ENCODE results near the genes ALPP, PRSS56, INPP5D and ATG16L1.

DNA sequence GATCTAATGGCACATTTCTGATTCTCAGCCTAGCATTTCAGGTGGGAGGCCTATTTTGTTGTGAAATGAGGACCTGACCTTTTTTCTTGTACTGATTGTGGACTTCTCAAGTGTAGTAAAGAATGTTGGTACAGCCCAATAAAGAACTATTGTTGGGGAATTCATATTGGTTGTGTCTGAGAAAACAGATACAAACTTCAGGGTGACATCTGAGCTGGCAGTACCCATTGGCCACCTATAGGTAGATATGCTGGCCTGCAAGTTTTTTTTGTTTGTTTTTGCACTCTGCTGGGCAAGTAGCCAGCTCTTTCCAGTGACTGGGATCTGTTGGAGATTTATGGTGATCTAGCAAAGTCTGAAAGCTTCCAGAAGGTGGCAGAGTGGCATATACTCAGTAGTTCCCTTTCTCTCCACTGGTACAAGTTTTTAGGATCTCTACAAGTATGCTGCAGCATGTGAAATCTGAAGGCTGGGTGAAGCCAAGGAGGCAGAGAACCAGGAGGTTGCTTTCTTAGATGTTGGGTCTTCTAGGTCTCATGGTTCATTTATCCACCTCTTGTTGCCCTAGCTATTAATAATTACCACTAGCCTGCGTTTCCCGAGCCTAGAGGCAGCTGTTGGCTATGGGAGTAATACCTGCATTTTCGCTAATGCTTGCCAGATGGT, 9.3 kb downstream of the COPS7B start:
- PRO-cap, result no peak

DNA sequence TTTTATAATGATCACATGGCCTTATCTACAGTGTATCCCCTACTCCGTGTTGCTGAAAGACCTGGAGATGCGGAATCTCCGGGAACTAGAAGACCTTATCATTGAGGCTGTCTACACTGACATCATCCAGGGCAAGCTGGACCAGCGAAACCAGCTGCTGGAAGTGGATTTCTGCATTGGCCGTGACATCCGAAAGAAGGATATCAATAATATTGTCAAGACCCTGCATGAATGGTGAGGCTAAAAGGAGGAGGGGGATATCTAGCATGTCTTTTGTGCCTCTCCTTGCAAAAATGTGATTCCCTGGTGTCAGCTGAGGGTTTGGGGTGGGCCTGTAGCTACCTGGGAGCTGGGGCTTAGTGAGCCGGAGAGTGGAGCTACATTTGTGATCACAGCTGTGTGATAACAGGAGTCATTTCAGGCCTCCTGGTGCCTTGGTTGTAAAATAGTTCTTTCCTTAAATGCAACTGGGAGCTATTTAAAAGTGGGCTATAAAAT, 9.9 kb downstream of the COPS7B start:
- PRO-cap, result no peak

DNA sequence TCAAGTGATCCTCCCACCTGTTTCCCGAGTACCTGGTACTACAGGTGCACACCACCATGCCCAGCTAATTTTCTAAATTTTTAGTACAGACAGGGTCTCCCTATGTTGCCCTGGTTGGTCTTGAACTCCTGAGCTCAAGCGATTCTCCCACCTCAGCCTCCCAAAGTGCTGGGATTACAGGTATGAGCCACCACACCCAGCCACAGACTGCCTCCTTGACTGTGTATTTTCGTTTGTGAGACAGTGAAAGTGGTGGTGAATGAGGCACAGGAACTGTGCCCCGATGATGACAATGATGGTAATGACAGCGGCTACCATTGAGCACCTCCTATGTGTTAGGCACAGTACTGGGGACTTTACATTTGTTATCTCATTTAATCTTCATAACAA, 77.8 kb upstream of the ALPP start:
- PRO-cap, result no peak

DNA sequence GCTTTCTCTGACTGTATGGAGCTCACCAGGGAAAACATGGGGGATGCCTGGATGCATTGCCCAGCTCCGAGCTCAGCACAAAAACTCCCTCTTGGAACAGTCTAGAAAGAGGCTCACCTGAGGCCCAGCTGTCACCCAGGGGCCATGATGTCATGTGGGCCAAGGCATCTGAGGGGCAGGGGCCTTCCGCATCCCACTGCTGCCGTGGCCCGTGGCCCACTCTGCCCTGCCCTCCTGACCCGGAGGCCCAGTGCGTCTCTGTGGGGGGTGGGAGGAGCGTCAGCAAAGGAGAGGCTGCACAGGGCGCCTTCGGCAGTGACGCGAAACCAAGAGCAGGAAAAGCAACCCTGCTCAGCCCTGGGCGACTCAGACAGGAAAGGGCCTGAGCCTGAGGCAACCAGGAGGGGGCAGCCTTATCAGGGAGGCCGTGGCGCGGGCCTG, 57.2 kb upstream of the ALPP start:
- PRO-cap, result no peak

DNA sequence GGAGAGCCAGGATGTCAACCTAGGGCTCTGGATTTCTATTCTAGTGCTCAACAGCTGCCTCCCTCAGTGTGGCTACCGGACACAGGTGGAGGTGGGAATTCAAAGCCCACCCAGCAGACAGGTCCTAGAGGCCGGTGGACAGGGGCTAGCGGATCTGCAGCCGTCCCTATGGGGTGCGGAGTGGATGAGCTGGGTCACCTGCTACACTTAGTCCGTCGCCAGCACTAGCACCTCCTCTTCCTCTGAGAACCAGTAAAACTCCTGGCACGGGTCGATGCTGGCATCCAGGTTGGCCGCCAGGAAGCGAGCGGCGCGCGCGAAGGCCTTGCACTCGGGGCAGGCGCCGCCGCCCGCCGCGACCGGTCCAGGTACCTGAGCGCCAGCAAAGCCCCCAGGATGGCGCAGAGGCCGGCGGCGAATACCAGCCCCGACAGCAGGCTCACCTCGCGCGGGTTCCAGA, 27.8 kb upstream of the ALPP start:
- PRO-cap, result no peak

GRCh38 chr2:232378433-232379008, at the start of gene ALPP:
Gene ALPP, plus strand, starts transcription at chr2:232378751.
- PRO-cap, result no peak

DNA sequence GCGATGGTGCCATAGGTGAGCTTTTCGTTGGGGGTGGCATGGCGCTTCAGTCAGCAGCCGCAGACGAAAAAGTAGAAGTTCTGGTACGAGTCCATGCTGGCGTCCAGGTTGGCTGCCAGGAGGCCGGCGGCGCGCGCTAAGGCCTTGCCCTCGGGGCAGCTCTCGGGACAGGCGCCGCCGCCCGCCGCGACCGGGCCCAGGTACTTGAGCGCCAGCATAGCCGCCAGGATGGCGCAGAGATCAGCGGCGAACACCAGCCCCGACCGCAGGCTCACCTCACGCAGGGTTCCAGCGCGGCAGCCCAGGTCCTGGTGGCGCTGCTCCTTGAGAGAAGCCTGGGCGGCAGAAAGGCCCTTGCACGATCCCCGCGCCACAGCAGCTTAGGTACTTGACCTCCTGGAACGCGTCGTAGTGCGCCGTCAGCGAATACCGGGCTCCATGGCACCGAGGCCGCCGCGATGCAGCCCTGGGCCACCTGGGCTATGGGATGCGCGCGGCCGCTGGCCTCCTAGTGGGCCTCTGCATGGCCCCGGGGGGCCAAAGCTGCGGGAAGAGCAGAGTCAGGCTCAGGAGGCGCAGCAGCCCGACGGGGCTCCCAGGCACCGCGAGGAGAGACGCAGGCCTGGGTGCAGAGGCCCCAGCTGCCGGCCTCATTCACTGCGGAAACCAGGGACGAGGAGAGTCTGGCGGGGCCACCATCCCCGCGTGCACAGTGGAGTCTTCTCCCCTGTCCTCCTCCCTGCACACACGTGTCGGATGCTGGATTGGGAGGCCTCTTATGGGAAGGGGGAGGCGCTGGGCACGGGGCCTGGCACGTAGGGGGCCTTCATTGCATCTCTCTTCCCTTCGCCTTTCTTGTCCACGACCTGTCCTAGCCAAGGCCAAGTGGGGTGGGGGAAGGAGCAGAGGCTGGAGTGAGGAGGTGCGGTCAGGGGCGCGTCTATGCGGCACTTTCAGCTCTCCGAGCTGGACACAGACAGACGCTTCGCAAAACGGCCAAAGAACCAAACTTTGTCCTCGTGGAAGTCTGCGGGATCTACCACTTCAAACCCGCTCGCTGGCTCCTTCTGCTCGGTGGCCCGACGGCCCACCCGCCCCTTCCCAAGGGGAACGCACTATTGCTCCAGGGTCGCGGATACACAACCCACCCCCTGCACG, 13.1 kb downstream of the ALPG start:
- PRO-cap, result no peak

GRCh38 chr2:232520256-232520659, at the start of gene PRSS56:
Gene PRSS56, plus strand, starts transcription at chr2:232520388.
- PRO-cap, result no peak

GRCh38 chr2:232549999-232550240, 437 bp downstream of the TIGD1 start:
- PRO-cap, result no peak

- PRO-cap, result no peak
Observed at GRCh38 chr2:232748877-232749287, 27.5 kb downstream of the KCNJ13 start.

- PRO-cap, result no peak
Observed at GRCh38 chr2:232875915-232876289, 5.8 kb downstream of the SNORC start.

DNA sequence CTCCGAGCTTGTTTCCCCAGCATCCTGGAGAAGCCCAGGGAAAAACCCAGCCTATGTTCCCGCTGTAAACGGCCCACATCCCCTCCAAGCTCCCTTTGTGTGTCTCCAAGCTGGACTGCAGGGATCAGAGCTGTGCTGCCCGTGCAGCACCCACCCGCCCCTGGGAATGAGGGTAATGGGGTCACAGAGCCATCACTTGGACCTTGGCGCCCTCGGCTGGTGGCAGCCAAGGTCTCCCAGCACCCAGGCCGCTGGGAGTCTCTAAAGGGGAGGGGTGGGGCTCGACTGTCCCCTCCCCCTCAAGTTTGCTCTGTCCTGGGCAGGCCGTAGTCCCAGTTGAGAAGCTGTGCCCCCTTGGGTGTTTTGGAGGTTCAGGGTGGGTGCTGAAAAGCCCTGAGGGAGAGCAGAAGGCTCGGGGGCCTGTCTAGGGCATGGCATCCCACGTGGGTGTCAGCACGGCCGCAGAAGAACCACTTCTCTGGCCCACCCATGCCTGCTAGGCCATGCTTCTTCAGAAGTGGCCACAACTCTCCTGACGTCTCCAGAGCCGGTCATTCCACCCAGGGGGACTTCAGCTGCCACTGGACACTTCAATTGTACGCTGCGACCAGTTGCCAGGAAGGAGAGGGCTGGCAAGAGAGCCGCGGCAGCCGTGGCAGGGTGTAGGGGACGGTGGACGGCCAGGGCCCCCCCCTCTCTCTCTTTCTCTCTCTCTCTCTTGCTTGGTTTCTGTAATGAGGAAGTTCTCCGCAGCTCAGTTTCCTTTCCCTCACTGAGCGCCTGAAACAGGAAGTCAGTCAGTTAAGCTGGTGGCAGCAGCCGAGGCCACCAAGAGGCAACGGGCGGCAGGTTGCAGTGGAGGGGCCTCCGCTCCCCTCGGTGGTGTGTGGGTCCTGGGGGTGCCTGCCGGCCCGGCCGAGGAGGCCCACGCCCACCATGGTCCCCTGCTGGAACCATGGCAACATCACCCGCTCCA, at the start of gene INPP5D:
INPP5D (plus strand) TSS at position 800 of the 976 bp plus-strand sequence.
- PRO-cap, result bidirectional peak, plus-strand start at position 831 of the sequence, minus-strand start at position 709 of the sequence

DNA sequence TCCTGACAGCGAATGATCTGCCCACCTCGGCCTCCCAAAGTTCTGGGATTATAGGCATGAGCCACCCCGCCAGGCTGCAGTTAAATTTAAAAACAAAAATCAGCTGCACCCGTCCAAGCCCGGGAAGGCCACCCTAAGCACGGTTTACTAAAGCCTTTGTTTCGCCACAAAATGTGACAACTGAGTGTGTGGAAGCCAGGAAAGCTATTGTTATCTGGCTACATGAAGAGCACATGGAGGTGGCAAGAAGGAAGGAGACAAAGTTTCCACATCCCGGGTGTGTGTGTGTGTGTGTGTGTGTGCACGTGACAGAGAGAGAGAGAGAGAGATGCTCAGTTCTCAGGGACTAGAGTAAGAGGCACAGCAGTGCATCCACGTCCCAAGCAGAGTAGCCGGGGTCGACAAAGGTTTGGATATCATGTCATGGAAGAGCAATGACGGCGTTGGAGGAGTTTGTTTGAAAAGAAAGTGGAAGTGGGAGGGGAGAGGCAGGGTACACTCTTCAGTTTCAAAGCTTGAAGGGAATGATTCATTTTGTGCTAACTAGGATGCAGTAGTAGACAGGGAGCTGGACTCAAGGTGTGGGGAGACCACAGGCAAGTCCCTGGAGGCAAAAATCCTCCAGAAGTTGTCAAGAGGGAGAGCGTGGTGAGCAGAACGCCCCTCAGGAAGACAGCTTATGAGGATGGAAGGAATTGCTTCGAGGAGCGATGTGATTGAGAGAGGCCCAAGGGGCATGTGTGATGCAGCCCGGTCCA, 20.2 kb downstream of the INPP5D start:
- PRO-cap, result no peak

DNA sequence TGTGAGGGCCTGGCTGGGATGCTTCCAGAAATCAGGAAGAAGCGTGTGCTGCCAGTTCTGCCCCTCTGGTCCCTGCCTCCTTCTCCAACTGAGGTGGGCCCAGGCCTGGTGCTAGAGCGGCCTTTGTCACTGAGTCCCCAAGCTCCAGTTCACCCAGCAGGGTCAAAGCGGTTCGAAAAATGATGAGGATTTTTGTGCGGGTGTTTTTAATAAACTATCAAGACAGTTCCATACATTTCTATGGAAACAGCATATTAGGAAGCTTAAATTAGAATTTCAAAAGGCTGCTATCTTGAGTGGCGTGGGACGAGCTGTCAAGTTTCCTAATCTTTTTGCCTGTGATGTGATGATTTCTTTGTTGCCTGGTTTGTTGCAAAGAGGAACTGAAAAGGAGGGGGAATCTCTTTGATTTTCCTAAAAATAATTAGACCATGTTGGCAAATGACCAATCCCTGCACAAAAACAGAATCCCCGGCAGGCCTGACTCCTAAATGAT, 66.2 kb upstream of the ATG16L1 start:
- PRO-cap, result no peak

DNA sequence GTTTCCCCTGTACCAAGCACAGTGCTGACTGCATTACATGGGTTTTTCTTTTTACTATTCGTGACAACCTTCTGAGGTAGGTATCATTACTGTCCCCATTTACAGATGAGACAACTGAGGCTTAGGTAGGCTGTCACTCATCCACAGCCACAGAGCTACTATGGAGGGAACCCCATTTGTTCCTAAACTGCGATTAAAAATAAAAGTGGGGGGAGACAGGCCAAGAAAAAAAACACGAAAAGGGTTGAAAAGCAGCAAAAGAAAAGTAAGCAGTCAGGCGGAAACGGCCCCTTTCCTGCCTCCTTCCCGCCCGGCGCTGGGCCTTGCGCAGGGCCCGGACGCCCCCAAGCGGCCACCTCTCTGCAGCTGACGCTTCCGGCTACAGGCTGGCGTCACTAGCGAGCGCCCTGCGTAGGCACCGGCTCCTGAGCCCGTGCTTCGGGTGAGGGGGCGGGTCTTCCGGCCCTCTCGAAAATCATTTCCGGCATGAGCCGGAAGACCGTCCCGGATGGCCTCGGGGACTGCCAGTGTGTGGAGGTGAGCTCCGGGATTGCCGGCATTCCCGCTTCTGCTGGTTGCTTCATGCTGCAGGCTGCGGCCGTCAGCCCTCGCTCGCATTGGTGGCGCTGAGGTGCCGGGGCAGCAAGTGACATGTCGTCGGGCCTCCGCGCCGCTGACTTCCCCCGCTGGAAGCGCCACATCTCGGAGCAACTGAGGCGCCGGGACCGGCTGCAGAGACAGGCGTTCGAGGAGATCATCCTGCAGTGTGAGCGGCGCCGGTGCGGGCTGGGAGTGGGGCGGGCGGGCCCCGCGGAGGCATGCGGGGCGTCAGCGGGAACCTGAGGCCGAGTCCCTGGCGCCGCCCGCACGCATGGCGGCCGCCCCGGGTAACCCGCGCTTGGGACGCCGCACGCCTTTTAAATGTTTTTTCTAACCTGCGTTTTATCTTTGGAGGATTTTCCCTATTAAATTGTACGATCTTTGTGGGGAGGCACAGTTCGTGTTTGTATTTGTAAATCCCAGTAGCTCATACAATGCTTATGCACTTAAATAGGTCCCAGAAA, at the start of gene ATG16L1:
ATG16L1 (plus strand) TSS at position 497 of the 1,064 bp plus-strand sequence.
- PRO-cap, result bidirectional peak, plus-strand start at position 527 of the sequence, minus-strand start at position 325 of the sequence

DNA sequence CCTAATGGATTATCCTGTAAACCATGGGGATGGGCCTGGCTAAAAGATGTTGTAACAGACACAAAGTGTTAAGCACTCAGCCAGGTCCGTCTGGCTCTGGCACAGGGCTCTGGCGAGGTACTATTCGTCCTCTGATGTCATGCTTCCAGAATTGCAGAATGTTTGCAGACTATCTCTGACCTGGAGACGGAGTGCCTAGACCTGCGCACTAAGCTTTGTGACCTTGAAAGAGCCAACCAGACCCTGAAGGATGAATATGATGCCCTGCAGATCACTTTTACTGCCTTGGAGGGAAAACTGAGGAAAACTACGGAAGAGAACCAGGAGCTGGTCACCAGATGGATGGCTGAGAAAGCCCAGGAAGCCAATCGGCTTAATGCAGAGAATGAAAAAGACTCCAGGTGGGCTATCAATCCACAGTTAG, 13.3 kb downstream of the ATG16L1 start:
- PRO-cap, result no peak

DNA sequence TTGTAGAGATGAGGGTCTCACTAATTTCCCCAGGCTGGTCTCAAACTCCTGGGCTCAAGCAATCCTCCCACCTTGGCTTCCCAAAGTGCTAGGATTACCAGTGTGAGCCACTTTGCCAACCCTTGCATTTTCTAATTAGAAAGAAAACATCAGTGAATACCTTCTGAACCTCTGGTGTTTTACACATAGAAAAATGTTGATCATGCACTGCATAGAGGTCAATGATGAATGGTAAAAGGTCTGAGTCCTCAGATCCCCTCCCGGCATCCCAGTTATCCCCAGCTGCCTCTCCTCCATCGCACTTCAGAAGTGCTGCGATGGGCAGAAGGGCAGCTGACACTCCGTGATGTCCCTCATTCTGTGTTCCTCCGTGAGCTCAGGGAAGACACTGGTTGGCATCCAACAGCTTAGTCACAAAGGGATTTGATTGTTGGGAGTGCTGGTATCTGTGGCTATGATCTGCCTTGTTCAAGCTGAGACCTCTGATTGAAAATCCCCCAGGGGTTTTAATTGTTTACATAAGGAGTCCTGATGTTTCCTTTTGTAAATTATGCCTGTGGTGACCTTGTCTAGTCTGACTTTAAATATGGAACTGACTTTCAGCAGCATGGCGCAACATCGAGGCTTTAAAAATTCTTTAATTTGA, 19.0 kb upstream of the SAG start:
- PRO-cap, result no peak

DNA sequence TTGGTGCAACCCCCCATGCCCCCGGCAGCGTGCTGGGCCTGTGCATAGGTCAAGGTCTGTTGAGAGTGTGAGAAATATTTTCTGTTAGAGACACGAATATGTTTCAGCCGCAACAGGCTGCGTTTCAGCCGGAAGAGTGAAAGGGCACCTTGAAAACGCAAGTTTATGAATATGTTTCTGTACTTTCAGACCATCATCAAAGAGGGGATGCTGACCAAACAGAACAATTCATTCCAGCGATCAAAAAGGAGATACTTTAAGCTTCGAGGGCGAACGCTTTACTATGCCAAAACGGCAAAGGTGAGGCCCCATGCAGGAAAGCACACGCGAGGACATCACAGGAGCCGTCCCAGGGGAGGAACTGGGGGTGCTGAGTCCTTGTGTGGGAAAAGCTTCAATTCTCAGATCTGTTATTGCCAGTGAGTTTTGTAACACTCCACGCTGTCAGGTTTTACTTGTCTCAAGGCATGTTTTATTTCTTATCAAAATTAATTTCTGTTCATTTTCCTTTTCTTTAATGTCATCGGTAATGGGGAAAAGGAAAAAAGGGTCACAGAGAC, 33.9 kb downstream of the DGKD start:
- PRO-cap, result no peak

DNA sequence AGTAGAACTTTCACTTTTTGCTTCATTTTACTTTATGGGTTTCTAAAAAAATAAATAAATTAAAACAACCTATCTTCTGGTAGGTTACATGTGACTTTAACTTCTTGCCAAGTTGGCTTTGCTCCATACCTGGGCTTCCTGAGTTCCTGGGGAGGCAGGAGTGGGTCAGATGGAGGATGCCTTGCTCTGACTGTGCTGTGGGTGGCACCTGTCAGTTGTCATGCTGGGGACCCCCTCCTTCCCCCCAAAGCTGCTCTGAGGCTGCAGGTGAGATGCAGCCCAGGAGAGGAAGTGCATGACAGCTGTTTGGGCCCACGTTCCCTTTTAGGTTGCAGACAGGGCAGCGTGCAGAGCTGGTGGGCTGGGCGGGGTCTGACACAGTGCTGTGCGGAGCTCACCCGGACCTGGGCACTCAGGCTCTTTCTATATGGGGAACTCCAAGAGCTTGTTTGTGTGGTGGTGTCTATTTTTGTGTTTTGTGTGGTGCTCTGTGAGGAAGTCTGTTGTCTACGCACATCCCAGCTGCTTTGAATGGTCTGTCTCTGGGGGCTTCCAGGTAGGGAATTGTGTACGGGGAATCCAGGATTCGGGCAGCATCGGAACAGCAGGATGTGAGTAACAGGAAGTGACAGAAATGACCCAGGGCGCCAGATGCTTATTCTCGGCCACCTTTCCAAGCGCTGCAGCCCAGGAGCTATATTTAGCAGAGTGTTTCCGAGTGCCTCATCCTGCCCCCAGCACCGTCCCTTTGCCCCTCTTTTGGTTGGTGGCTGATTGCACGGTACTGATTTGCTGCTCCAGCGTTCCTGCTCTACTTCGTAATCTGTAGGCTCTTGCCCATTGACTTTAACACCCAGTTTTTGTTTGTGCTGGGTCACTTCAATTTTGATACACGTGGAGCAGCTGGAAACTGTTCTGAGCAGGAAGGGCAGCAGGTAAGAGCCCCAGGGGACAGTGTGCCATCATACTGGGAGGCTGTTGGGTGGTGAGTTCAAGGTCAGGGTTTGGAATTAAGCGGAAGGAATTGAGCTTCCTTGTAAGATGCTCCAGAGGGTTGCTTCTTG, 64.5 kb downstream of the DGKD start:
- PRO-cap, result bidirectional peak, plus-strand start at position 706 of the sequence, minus-strand start at position 414 of the sequence

GRCh38 chr2:233424037-233424723, 69.9 kb downstream of the DGKD start:
- PRO-cap, result no peak

All from pulmonary artery (tissue), 1 donor.